Hepatocyte (in vitro differentiated cells and primary cell): Measurements from ENCODE around the genes SUPT20HL1, MAGEB1, TASL and GK.

- RAMPAGE, long total RNA: no peak
- RRBS: no CpG with 5 or more reads among the region's 1 CpG
Observed at GRCh38 chrX:23871794-23872200, 35.9 kb downstream of the APOO start.

GRCh38 chrX:23903942-23904663 lies 3.6 kb downstream of the APOO start:
- RAMPAGE, long total RNA: no peak
- RRBS: no CpG with 5 or more reads among the region's 10 CpGs

GRCh38 chrX:24061877-24062635 lies 7.3 kb downstream of the EIF2S3 start:
- RAMPAGE, long total RNA: no peak
- RRBS: no CpG with 5 or more reads among the region's 6 CpGs

GRCh38 chrX:24076563-24077151 lies 21.9 kb downstream of the EIF2S3 start:
- RAMPAGE, long total RNA: no peak
- RRBS: no CpG with 5 or more reads among the region's 4 CpGs

- RAMPAGE, long total RNA: no peak
- RRBS: no CpG with 5 or more reads among the region's 5 CpGs
Observed at GRCh38 chrX:24166222-24167113, 16.9 kb downstream of the ZFX start.

GRCh38 chrX:24360324-24360923 lies at the start of gene SUPT20HL1:
Gene SUPT20HL1 (plus strand): TSS chrX:24360639.
- RAMPAGE, long total RNA: no peak
- RRBS: no CpG with 5 or more reads among the region's 6 CpGs

DNA sequence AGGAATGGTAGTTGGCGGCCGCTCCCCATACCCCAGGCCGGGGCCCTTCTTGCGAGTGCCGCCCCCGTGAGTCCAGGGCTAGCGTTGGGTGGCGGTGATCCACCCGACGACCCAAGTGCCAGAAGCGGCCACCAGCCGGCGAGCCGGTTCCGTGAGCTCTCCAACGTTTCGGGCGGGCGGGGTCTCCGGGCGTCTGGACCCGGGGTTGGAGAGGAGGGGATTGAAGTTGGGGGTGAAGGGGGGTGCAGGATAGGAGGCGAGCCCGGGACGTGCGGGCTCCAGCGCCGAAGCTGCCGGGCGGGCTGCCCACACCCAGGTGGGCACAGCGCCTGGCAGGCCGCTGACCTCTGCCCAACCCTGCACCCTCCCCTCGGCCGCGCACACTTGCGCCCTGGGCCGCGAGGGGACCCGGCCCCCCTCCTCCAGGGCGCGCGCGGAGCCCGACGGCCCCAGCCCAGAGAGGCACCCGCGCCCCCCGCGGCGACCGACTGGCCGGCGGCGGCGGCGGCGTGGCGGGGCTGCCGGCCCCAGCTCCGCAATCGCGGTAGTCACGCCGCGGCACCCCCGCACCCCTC lies 13.5 kb downstream of the ARX start:
- RAMPAGE, long total RNA: no peak
- RRBS: 17% methylated on average over 46 of the region's 66 CpGs

GRCh38 chrX:25011082-25011650 lies 4.6 kb downstream of the ARX start:
- RAMPAGE, long total RNA: no peak
- RRBS: 23% methylated on average over 6 of the region's 29 CpGs

- RAMPAGE, long total RNA: no peak
- RRBS: no CpG with 5 or more reads among the region's 16 CpGs
Observed at GRCh38 chrX:25014109-25014696, 1.6 kb downstream of the ARX start.

DNA sequence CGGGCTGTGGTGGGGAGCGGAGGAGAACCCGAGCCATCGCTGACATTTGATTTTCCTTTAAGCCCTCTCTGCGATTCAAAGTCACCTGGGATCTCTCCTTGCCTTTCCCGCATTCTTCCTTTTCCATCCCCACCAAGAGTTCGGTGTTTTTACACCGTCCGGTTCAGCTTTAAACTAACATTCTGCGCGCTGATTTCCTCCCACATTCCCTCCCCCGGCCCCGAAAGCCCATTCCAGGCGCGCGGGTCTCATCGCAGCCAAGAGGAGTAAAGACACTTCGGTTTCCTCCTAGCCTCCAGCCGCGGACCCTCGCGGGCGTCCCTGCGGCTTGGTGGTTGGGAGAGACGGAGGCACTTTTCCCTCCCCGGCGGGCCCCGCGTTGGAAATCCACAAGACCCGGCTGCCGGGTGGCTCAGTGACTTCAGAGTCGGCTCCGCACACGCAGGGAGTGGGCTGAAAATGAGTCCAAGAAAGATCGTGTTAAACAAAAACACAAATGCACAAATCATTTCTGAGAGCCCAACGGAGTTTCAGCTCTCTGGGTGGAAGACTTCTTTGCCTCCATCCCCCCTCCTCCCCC lies 1.9 kb upstream of the ARX start:
- RAMPAGE, long total RNA: no peak
- RRBS: no CpG with 5 or more reads among the region's 36 CpGs

- RAMPAGE, long total RNA: no peak
Observed at GRCh38 chrX:28271174-28271495, 289.9 kb upstream of the DCAF8L1 start.

- RAMPAGE, long total RNA: no peak
- RRBS: no CpG with 5 or more reads among the region's 7 CpGs
Observed at GRCh38 chrX:28591599-28591835, 4.3 kb downstream of the IL1RAPL1 start.

GRCh38 chrX:30246514-30247532 lies at the start of gene MAGEB1:
Gene MAGEB1 (plus strand): TSS chrX:30247146.
- RAMPAGE, long total RNA: no peak
- RRBS: no CpG with 5 or more reads among the region's 45 CpGs

DNA sequence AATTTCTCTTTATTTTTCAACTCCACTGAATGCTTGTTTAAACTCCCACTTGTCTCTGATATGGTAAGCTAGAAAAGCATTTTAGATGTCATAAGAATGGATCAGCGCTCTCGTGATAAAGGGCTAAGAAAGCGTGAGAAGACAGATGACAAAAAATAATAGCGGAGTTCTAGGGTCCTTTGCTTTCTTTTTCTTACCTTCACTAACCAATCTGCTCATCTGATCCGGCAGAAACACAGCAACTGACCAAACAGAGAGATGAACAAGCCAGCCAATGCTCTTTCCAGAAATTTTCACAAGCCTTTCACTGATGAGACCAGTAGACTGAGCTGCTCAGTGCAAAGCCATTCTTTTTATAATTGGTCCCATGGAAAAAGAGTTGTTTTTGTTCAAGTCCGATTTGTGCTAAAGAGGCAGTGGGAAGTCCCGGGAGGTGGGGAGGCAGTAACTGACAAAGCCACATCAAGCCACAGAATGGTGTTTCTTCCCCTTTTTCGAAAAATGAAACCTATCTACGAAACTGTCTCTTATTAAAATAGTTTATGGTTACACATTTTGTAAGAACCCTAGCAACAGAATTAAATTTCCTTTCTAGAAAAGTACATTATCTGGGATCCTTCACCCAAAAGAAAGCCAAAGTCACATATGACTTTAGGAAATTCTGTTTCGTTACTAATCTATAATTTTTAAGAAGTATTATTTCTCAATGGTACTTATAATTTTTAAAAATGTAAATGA lies at the start of gene TASL:
TASL (minus strand) TSS at position 326 of the 738 bp plus-strand sequence.
- RAMPAGE, long total RNA: no peak
- RRBS: no CpG with 5 or more reads among the region's 10 CpGs

DNA sequence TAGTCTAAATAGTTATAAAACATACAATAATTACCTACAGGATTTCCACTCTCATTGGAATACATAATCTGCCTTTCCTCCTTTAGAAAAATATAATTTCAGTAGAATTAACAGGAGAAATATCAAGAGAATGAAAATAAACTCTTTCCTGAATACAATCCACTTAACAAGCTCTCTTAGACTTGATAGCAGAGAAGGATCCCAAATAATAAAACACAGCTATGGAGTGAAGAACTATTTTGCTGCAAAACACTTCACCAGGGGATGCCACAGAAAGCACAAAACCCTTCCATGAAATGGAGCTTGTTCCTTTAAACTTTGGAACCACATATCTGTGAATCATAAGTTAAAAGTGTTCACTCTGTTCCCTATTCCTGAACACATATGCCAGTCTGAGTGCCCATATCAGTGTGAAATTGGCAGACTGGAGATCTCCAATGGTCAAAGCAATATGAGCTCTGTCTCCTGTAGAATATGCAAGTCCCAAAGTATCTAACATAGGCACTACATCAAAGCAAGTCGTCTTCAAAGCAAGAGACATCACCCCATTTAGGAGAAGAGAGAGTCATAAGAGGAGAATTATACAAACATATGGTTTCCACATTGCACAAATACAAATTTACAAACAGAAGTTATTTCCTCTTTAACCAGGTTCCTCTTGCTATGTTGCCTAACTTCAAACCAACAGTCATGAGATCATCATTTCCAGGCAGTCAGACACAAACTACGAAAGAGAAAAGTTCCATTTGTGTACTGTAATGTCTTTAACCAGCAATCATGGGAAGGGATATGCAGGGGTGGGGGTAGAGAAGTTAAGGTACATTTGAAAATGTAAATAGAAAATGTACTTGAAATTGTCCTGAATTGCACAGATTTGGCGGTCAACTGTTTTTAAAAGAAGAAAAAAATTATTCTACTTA lies 9.9 kb upstream of the GK start:
- RAMPAGE, long total RNA: no peak
- RRBS: no CpG with 5 or more reads among the region's 3 CpGs

DNA sequence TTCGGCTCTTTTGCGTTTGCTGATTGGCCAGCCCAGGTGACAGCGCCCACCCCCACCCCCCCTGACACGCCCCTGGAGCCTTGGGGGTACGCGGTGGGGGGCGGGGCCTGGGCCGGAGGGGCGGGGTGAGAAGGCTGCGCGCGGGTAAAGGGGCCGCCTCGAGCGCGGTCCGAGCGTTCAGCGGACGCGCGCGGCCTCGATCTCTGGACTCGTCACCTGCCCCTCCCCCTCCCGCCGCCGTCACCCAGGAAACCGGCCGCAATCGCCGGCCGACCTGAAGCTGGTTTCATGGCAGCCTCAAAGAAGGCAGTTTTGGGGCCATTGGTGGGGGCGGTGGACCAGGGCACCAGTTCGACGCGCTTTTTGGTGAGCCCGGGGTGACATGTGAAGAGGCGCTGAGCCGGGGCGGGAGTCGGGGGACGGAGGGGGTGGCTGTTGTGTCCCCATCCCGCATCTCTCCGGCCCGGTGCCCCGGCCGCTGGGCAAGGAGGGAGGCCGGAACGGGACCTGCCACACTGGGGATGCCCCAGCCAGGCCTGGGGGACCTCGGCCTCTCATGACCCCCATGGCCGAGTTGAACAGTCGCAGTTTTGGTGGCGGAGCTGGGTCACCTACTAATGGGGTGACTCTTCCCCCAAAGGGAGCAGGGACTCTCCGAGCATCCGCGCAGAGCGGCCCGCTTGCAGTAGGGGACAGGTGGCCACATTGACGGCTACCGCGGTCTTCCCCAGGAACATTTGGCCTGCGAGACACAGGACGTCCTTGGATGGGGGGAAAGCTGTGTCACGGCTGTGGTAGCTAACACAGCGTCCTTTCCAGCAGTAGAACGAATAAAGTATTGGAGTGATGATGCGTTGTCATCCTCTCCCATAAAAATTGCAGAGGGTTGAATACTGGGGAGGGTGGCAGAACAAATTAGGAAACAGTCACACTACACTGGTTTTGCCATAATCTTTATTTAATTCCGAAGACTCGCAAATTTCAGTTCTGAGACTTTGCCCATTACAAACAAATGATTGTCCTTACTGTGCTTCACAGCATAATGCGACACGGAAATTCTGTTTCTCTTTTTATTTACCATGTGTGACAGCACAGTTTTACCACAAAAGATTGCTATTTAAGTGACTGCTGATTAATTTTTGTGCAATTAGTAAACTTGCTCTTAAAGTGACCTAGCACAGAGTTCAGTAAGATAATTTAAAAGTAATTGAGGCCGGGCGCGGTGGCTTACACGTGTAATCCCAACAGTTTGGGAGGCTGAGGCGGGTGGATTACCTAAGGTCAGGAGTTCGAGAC lies at the start of gene GK:
GK (plus strand) TSS at position 174 of the 1,296 bp plus-strand sequence.
- RAMPAGE, long total RNA: no peak
- RRBS: 18% methylated on average over 12 of the region's 78 CpGs

GRCh38 chrX:31337902-31338139 lies 266.0 kb upstream of the FTHL17 start:
- RAMPAGE, long total RNA: no peak
- RRBS: no CpG with 5 or more reads among the region's 2 CpGs

DNA sequence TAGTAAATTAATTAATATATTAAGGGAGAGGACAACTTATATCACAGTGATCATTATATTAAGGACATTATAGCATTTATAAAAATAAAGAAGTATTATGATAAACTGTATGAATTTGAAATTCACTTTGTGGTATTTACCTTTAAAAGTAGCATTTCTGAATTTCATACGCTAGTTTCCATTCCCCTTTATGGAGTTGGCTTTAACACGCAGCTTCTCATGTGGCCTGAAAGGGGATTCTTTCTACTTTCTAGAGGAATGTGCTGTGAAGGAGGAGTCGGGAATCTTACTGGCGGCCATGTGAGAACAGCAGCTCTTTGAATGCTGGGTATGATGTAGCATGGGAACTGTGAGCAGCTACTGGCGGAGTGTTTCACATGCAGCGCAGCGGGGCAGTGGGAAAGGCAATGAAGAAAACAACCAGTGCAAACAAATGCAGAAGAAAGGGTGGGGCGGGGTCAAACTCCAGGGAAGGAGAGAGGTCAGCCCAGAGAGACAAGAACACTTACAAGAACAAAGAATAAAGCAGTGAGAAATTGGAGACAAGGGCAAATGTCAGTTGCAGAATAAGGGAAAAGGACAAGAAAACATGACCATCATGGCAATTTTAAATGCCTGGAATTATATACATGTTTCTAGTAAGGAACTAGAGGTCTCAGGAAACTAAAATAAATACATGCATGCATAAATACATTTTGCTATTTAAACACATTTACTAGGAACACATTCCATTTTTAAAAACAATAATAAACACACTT lies 363.8 kb upstream of the FTHL17 start:
- RAMPAGE, long total RNA: no peak
- RRBS: no CpG with 5 or more reads among the region's 8 CpGs

GRCh38 chrX:31934724-31935137 lies 862.9 kb upstream of the FTHL17 start:
- RAMPAGE, long total RNA: no peak
- RRBS: no CpG with 5 or more reads among the region's 5 CpGs

GRCh38 chrX:34415077-34416067 lies 241.7 kb downstream of the TMEM47 start:
- RAMPAGE, long total RNA: no peak
- RRBS: no CpG with 5 or more reads among the region's 29 CpGs